Measurements from ENCODE around the genes CCKAR, DTHD1 and TBC1D1.

DNA sequence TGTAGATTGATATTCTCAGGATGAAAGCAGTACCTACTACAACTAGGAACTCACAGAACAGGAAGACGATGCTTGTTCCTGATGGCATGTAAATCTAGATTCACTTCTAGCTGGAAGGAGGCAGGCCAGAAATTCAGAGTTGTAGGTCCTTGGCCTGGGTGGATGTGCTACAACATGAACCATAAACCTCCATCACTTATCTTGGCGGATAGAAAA, 9.3 kb upstream of the SMIM20 start:
- PRO-cap, 2 experiments, result no peak in any of the 2 experiments

DNA sequence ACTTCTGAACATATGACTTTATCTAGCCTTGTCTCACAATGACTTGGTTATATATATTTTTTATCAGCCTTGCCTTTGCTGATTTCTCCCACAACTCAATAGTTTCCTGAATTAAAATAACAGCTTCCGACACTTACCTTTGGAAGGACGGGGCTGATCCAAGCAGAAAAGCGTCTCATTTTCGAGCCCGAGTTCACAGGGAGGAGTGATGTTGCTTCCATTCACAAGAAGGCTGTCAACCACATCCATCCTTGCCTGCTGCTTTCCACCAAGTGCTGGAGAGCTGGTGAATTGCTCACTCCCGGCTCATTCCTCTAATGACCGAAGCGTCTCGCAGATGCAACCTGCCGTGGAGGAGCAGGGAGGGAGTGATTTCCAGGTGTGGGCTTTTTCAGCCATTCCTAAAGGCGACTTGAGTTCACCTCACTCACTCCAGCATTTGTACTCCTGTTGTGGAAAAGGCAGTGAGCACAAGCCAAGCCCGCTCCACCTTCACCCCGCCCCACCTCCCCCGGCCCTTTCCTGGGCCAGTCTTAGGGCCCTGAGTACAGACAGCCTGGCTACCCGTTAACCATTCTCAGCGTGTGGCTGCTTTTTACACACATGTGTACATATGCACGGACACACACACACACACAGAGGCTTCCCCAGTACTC, at the start of gene CCKAR:
CCKAR (minus strand) TSS at position 466 of the 656 bp plus-strand sequence.
- PRO-cap, 2 experiments, result no peak in any of the 2 experiments

DNA sequence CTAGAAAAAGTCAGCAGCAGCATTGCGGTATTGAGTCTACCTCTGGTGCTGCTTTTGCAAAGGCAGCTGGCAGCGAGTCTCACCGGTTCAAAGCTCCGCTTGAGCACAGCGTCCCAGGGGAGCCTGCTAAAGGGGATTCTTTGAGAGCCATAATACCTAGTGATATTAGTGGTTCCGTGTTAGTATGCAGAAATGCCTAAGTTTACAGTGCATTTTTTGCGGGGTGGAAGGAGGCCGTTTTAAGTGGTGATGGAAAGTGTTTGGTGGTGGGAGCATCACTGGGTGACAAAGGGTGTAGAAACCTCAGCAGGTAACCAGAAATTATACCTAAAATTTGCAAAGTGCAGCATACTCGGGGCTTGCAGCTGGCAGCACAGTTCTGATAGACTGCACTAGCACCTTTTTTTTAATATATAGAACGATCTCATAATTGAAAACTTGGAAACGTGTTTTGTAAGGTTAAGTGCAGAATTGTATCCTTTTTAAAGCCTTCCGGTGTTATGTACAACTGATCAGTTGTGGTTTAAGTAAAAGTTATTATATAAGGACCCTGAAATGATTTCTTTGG, 1.2 kb downstream of the STIM2 start:
- PRO-cap, 2 experiments, result no peak in any of the 2 experiments

DNA sequence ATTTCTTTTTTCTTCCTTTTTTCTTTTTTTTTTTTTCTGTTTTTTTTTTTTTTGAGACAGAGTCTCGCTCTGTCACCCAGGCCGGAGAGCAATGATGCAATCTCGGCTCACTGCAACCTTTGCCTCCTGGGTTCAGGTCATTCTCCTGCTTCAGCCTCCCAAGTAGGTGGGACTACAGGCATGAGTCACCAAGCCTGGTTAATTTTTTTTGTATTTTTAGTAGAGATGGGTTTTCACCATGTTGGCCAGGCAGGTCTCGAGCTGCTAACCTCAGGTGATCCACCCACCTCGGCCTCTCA, 835.6 kb downstream of the STIM2 start:
- PRO-cap, 2 experiments, result no peak in any of the 2 experiments

DNA sequence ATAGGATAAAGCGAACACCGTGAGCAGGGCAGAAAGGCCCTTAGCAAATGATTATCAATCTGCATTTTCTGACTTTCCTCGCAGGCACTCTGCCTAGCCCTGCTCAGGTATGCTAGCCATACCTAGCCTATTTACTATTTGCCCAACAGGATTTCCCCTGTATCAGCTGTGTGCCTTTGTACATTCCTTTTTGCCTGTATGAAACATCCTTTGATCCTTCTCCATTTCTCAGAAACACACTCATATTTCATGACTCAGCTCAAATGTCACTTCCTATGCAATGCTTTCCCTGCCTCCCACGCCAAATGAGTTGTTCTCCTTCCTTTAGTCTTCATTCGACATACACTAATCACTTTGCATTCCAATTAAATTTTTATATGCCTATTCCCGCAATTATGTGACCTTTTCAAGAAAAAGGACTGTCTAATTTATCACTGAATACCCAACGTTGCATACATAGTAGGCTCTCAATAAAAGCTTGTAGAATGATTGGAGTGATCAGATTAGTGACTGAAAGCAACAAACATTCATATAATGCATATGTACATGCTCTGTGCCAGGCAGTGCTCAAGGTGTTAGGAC, 37.3 kb downstream of the PCDH7 start:
- PRO-cap, 2 experiments, result no peak in any of the 2 experiments

- PRO-cap, 2 experiments, result no peak in any of the 2 experiments
These were observed 765.3 kb downstream of the ARAP2 start for GRCh38 chr4:35478965-35479491.

DNA sequence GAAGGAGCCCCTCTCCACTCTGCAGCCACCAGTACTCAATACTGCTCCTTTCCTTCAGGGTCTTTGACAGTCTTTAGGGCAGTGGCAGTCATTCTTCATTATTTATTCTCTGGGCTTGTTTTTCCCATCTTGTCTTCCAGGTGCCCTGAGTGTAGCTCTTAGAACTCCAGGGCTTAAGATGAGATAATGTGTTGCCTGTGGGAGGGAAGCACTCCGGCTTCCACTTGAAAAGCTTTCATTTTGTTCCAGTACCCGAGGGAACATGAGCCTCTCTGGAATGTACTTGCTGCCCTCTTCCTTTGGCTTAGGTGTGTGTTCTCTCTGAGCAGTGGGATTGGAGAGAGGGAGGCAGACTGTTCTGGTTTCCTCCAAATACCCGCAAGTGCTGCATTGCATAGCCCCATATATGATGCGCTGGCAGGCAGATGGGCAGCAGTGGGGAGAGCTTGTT, 927 bp upstream of the DTHD1 start:
- PRO-cap, 2 experiments, result no peak in any of the 2 experiments

GRCh38 chr4:36281231-36281880, at the start of gene DTHD1:
Gene DTHD1 (plus strand): TSS chr4:36281616.
- PRO-cap, 2 experiments, result no peak in any of the 2 experiments

- PRO-cap, 2 experiments, result no peak in any of the 2 experiments
These were observed 4.8 kb downstream of the DTHD1 start for GRCh38 chr4:36286037-36286714.

DNA sequence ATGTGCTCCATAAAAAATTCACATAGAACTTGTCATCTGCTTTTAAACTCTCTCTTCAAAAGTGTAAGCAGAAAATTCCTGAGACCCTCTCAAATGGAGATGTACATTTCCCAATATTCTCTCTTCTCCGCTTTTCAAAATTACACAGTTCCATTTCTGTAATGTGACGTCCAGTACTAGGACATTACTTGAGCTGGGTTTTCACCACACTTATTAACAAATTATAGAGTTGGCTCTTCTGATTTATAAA, 373.2 kb upstream of the NWD2 start:
- PRO-cap, 2 experiments, result no peak in any of the 2 experiments

DNA sequence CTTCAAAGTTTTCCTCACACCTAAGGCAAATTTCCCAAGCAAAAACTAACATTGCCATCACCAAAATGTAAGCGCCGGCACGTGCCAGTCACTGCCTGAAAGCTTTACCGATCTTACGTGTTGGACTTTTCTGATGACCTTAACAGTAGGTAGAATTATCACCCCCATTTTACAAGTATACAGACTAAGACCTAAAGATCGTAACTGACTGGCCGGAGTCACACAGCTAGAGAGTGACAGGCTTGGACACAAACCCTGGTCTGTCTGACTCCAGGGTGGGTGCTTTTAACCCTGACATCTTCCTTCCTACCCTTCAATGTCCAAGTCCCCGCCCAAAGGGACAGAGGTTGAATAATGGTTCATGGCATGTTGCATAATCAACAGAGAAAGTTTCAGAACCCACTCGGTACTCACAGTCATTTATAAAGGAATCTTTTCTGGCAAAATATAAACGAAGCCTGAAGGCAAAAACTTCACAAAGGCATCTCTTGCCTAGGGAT, 44.4 kb downstream of the RELL1 start:
- PRO-cap, 2 experiments, result no peak in any of the 2 experiments

- PRO-cap, 2 experiments, result no peak in any of the 2 experiments
These were observed 21.5 kb downstream of the RELL1 start for GRCh38 chr4:37664663-37665113.

DNA sequence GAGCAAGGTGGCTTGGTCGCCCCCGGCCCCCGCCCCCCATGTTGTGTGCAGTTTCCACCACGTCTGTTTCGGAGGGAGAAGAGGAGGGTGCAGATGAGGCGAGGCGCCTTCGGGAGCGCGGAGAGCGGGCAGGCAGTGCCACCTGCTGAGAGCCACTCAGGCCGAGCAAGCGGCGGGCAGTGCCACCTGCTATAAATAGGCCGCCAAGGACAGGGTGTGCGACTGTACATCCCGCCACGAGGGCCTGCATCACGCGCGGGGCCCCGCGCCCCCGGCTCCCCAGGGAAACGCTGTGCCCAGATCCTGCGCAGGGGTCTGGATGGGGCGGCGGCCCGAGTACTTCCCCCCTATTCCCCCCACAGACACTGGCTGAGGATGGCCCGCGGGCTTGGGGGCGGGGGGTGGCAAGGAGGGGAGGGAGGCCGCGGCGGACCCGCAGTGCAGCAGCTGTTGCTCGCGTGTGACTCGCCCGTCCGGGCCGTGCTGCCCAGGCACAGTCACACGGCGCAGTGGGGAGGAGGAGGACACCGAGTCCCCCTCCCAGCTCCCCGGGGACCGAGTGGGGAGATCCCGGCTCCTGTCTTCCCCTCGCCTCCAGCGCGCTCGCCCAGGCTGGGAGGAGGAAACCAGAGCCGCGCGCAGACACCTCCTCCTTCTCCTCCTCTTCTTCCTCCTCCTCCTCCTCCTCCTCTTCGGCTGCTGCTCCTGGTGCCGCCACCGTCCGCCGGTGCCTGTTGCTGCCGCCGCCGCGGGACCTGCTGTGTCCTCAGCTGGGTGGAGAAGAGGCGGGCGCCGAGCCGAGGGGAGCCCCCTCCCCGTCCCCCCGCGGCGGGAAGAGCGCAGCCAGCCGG, at the start of gene TBC1D1:
TBC1D1 (plus strand) TSS at position 686 of the 851 bp plus-strand sequence.
- PRO-cap, 2 experiments, result no peak in any of the 2 experiments

GRCh38 chr4:37892973-37893426, 2.1 kb downstream of the TBC1D1 start:
- PRO-cap, 2 experiments, result no peak in any of the 2 experiments

- PRO-cap, 2 experiments, result no peak in any of the 2 experiments
These were observed 11.3 kb downstream of the TBC1D1 start for GRCh38 chr4:37902083-37902590.

GRCh38 chr4:38055723-38056449, 95.7 kb downstream of the PTTG2 start:
- PRO-cap, 2 experiments, result no peak in any of the 2 experiments

GRCh38 chr4:38162295-38162776, 202.1 kb downstream of the PTTG2 start:
- PRO-cap, 2 experiments, result peak in 2 of 2 experiments; most common plus-strand start chr4:38162431 (in 2)

GRCh38 chr4:38230104-38230948, 270.1 kb downstream of the PTTG2 start:
- PRO-cap, 2 experiments, result no peak in any of the 2 experiments

DNA sequence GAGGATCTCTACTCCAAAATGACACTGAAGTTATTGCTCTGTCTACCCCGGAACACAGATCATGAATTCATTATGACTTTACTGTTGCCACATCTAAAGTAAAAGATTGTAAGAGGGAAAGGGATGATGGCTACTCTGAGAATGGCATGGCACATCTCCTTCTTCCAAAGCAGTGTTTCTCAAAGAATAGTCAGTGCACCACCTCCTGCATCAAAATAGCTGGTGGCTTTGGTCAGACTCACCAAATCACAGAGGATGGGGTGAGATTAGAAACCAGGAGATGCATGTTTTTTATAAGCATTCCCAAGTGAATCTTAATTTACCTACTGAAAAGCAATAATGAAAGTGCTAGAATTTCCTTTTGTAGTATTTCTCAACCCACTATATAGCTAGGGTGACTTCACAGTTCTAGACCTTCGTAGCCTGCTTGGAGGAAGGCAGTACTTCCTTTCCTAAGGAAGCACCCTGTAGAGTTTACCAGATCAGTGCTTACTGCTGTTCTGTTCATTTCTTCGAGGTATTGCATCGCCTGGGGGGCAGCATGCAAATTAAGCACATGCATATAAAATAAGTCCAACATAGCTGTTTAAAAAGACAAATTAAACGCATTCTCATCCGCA, 340.8 kb upstream of the KLF3 start:
- PRO-cap, 2 experiments, result no peak in any of the 2 experiments

DNA sequence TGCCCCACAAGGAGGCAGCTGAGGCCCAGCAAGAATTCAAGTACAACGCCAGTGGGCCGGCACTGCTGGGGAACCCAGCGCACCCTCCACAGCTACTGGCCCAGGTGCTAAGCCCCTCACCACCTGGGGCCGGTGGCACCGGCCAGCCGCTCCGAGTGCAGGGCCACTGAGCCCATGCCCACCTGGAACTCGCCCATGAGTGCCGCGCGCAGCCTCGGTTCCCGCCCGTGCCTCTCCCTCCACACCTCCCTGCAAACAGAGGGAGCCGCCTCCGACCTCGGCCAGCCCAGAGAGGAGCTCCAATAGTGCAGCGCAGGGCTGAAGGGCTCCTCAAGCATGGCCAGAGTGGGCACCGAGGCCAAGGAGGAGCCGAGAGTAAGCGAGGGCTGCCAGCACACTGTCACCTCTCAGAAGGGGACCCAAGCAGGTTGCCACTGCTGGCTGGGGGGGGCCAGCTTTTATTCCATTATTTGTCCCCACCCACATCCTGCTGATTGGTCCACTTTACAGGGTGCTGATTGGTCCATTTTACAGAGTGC, 338.9 kb upstream of the KLF3 start:
- PRO-cap, 2 experiments, result no peak in any of the 2 experiments

Measured in Metastatic Liver Carcinoma in the Adrenal Gland (tissue), 2 donors.